ENCODE data around the gene TICAM1.

DNA sequence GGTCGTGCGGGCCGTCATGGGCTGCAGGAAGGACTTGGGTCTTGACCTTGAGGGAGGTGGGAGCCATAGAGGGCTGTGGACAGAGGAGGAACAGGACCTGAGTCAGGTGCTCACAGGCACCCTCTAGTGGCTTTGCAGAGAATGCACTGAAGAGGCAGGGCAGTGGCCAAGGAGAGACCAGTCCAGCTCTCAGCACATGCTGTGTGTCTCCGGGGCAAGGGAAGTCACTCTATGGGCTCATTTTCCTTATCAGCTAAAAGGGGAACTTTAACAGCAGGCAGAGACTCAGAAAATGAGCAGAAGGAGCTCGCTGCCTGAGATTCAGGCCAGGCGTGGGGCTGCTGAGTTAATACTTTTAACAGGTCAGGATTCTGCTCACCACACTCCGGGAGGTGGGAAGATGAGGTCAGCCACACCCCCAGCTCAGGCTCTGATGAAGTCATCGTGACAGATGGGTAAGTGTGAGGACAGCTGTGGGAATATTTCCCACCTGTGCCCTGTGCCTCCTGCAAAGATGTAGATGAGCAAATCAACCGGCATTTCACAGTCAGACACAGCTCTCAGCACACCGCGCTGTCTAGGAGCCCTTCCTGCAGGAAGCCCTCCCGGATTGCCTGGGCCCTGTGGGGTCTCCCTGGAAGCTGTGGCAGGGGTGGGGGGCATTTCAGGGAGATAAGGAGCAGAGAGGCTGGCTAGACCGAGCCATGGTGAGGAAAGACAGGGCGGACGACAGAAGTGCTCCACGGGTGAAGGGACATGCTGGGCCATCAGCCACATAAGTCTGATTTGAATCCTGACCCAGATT lies 5.8 kb upstream of the TNFAIP8L1 start:
- PRO-cap, 3 experiments = no peak in any of the 3 experiments
- RAMPAGE, long total RNA = no peak

DNA sequence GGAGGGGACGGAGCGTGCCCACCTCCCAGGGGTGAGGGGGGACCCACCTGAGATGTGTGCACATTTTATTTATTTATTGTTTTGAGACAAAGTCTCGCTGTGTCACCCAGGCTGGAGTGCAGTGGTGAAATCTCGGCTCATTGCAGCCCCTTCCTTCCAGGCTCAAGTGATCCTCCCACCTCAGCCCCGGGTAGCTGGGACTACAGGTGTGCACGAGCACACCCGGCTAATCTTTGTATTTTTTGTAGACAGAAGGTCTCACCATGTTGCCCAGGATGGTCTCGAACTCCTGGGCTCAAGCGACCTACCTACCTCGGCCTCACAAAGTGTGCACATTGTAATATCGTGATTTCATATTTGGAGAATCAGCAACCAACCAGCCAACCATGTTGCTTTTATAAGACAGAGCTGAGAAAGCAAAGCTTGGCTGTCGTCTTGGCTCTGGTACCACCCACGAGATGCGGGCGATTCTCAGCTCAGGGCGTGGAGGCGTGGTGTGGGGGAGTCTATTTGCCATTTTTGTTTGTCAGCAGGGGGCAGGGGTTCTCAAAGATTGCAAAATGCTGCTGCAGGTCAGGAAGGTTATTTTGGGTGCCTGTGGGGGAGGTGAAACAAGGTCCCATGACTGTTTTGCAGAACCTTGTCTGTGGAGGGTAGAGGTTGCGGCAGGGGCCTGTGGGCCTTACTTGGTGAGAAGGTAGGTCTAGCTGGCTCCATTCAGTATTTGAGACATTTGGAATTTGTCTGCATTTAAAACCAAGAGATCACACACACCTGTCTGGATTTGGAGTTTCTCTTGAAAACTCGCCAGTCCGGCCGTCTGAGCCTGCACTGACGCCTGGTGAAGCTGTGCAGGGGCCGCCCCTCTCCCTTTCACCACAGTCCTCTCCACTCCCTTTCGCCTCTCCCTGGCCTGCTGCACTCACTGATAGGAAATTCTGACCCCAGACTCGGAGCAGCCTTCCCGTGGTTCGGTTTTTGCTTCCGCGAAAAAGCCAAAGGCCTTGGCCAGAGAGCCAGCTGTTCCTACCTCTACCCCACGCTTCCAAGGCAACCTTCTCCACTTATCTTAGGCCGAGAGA lies 15.3 kb downstream of the TNFAIP8L1 start:
- PRO-cap, 3 experiments = no peak in any of the 3 experiments
- RAMPAGE, long total RNA = no peak

GRCh38 chr19:4657386-4657951 lies 12.7 kb downstream of the MYDGF start:
- PRO-cap, 3 experiments = no peak in any of the 3 experiments
- RAMPAGE, long total RNA = no peak

DNA sequence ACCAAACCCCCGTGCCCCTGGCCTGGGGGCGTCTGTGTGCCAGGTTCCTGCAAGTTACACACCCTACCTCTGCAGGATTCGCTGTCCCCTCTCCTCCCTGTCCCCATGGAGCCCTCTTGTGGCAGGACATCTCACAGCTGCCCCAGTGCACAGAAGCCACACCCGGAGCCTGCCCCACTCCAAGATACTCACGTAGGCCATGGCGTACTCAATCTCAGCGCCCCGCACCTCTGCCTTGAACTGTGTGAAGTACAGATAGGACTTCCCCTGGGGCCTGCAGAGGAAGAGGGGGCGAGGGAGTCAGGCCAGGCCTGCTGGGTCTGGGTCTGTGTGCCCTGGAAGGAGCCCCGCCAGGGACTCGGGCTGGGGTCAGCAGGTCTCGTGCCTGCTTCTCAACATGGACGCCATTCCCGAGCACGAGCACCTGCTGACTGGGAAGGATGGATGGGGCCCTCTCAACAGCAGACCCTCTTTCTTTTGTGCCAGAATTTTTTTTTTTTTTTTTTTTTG lies 9.6 kb downstream of the MYDGF start:
- PRO-cap, 3 experiments = no peak in any of the 3 experiments
- RAMPAGE, long total RNA = no peak

DNA sequence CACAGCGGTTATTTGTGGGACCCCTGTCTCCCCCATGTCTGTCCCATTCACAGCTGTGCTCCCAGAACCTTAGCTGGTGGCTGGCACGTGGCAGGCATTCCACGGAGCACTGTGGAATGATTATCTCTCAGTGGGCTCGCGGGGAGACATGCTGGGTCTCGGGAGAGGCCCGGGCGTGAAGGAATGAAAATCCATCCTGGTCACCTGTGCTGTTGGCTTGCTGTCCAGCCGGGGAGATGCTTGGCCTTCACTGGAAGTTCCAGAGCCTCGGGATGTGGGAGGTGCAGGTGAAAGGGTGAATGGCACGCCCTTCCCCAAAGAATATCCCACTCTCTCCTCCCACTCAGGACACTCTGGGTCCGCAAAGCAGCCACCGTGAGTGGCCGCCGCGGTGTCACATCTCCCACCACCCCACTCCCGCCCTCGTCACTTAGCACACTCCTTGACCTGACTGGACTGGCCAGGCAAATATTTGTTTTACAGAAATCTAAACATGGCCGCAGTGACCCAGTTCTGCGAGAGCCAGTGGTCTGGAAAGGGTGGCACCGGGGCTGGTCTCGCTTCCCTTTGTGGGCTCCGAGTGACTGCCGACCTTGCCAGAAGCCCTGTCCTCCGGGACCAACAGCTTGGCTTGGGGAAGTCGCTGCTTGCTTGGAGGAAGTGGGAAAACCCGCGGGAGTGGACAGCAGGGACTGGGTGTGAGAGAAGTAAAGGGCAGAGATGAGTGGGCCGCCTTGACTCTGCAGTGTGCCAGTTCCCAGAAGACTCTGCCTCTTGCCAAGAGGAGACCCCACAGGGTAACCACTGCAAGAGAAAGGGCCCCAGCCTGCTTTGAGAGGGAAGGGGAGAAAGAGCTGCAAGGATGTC lies 7.9 kb downstream of the DPP9 start:
- PRO-cap, 3 experiments = no peak in any of the 3 experiments
- RAMPAGE, long total RNA = no peak

DNA sequence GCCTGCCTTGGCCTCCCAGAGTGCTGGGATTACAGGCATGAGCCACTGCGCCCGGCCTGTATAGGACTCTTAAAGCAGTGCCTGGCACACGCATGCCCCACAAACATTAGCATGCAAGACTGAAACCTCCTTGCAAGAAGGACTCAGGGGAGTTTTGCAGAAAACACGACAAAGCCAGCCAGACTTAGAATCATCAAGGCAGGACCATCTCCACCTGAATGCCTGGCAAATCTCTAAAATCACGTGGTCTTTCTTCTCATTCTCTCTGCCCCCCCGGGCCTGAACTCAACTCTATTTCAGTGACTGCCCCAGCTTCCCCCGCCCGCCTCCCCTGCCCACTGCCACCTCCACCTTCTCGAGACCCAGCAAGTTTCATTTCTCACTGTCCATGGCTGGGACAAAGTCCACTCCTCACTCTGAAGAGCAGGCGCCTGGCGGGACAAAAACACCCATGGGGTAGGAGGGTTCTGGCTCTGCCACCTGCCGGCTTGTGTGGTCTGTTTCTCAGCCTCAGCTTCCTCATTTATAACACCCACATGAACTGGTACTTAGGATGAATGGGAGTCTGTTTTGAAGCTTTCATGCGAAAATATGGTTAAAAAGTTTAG lies 2.3 kb downstream of the TICAM1 start:
- PRO-cap, 3 experiments = no peak in any of the 3 experiments
- RAMPAGE, long total RNA = no peak

DNA sequence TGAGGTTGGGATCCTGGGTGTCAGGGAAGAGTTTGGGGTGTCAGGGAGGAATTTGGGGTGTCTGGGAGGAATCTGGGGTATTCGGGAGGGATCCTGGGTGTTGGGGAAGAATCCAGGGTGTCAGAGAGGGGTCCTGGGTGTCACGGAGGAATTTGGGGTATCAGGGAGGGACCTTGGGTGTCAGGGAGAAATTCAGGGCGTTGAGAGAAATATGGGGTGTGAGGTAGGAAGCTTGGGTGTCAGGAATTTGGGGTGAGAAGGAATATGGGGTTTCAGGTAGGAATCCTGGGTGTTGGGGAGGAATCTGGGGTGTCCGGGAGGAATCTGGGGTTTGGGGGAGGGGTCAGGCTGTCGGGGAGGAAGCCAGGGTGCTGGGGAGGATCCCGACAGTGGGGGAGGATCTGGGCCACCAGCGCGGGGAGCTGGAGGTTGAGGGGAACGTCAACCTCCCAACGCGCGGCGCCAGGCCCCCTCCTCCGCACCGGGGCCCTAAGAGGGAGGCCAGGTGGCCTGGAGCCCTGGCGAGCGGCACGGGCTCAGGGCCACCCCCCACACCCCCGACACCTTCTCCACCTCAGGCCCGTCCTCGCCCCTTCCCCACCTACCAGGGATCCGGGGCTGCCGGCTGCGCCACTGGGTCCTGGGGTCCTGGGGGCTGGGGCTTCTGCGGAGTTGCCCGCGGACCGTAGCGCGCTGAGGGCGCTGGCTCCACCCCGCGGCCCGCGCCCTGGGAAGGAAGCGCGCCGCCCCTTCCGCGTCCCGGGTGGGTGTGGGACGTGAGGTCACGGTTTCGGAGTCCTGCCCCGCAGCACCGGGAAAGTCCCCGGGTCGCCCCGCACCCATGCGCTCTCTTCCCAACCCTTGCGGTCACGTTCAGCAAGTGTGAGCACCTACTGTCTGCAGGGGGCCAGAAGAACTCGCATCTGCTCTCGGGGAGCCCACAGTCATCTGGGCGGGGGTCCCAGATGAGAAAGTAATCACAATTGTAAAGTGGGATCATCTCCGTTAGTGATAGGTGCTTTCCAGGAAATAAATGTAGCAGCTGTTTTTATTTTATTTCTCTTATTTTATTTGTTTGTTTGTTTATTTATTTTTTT lies at the start of gene TICAM1:
TICAM1 (minus strand) TSS at position 704 of the 1,097 bp plus-strand sequence.
- PRO-cap, 3 experiments = peak in 3 of 3 experiments; most common plus-strand start position 779 of the sequence (in 1); most common minus-strand start position 704 of the sequence (in 1)
- RAMPAGE, long total RNA = start-site peak on the minus strand centred at position 705 of the sequence, 26 bp wide, 12 and 5 reads in 2 replicates

DNA sequence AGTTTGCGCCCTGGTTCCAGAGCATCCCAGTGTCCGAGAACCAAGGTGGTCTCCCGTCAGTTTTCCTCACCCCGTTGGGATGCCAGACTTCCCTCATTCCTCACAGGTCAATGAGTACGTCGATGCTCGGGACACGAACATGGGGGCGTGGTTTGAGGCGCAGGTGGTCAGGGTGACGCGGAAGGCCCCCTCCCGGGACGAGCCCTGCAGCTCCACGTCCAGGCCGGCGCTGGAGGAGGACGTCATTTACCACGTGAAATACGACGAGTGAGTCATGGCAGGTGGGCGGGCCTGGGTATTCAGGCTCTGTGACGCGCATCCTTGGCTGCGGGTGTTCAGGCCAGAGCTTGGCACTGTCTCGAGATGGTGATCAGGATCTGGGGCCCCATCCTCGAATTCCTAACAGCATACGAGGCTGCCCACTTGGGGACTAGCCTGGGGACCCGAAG lies 21.3 kb downstream of the UHRF1 start:
- PRO-cap, 3 experiments = no peak in any of the 3 experiments
- RAMPAGE, long total RNA = no peak

DNA sequence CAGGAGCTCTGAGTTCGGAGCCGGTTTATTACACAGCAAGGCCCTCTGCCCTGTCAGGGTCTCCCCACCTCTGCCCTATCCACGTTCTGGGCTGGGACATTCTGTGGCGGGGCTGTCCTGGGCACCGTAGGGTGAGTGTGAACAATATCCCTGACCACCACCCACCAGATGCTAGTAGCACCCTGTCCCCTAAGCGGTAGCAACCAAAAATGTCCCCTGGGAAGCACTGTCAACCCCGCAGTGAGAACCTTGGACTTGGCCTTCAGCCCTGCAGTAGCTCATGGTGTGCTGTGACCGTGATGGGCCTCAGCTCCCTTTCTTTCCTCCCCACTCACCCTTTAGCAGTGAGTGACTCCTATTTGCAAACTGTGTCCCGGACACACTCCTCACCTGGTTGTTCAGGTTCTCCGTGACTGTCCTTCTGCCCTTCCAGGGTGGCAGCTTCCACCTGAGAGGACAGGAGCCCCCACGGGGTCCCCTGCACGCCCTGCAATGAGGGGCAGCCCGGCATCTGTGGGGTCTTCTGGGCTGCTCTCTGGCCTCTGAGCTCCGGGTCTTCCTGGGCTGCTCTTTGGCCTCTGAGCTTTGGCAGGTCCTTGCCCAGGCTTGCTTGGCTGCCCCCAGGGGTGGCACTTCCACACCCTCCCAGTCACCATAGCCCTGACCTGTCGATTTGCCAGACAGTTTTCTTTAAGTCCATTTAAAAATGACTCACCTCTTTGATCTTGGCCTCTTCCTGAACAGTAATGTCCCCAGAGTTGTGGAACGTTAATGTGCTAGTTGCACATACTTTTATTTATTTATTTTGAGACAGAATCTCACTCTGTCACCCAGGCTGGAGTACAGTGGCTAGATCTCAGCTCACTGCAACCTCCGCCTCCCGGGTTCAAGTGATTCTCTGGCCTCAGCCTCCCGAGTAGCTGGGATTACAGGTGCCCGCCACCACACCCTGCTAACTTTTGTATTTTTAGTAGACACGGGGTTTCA lies 3.8 kb downstream of the KDM4B start:
- PRO-cap, 3 experiments = no peak in any of the 3 experiments
- RAMPAGE, long total RNA = no peak

DNA sequence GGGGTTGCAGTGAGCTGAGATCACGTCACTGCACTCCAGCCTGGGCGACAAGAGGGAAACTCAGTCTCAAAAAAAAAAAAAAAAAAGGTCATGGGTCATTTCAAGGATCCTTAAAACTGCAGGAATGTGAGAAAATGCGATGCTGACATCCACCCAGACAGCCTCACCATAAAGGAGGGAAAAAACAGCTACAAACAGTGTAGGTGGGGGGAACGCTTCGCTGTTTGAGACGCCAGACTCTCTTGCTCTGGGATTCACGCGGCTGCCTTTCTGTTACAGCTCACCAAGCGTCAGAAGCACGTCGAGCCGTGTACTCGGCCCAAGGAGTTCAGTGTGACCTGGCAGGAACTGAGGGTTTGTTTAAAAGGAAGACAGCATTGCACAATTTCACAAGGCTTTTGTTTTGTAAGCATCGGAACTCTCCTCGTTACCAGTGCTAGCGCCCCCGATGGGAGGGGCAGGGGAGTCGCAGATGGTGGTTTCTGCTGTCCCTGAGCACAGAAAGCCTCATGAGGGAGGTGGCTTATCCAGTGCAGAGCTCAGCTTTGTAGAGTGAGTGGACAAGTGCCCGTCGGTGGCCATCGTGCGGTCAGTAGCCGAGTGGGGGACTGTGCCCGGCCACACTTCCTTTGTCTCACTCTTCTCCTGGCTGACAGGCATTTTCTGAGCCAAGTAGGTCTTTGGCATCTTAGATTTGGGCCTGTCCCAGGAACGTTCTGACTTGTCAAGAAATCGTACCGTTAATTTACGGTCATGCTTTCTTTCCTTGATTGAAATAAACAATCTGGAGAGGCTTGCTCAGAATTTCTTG lies 7.5 kb downstream of the KDM4B start:
- PRO-cap, 3 experiments = peak in 1 of 3 experiments; most common plus-strand start position 392 of the sequence (in 1); most common minus-strand start position 335 of the sequence (in 1)
- RAMPAGE, long total RNA = no peak

DNA sequence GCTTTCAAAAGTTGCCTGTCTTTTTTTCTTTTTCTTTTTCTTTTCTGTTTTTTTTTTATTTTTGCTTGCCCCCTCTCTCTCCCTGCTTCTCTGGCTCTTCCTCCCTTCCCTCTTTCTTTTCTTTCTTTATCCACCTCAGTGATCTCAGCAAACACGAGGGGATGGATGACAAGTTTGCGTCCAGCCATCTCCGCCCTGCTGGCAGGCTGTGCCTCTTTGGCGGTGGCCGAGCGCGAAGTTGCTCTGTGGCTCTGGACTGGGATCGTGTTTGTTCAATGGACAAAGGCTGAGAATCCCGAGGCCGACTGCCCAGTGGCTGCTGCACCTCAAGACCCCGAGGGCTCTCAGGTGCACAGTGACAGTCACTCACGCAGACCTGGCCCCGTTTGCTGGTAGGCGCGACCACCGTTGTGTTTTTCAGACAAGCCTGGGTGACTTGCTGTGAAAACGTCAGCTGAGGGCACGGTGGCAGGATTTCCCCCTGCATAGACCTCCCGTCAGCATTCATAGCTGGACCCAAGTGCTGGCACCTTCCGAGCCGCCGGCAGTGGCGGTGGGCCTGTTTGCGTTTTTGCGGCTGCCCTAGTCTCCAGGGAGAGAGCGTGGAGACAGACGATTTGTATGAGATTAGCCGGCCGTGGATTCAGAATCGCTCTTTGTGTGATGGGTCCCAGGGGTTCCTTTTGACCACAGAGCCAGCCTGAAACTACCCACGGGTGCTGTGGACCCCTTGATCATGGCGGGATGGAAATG lies 8.3 kb downstream of the KDM4B start:
- PRO-cap, 3 experiments = no peak in any of the 3 experiments
- RAMPAGE, long total RNA = no peak

DNA sequence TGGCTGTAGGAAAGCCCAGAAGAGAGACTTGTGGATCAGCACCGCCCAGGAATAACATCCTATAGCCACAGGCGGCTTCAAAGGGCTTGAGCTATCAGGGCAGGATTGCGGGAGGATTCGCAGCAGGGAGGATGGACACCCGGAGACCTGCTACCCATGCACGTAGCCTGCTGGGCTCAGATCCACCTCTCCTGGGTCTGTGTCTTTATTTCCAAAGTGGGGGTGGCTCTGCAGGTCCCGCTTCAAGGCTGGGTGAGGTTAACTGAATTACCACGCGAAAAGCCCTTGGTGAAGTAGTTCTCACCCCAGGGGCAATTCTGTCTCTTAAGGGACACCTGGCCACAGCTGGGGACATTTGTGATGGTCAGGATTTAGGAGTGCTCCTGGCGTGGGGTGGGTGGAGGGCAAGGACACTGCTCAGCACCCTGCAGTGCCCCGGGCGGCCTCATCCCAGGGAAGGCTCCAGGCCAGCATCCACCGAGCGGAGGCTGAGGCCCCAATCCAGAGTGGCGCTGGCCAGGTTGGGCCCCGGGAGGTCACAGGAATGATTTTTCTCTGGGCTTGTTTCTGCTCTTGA lies 14.9 kb downstream of the KDM4B start:
- PRO-cap, 3 experiments = no peak in any of the 3 experiments
- RAMPAGE, long total RNA = no peak

- PRO-cap, 3 experiments = peak in 1 of 3 experiments; most common plus-strand start chr19:5035369 (in 1); most common minus-strand start chr19:5035261 (in 1)
- RAMPAGE, long total RNA = no peak
Observed at GRCh38 chr19:5034754-5035624, 66.1 kb downstream of the KDM4B start.

GRCh38 chr19:5074655-5075440 lies 105.9 kb downstream of the KDM4B start:
- PRO-cap, 3 experiments = no peak in any of the 3 experiments
- RAMPAGE, long total RNA = no peak

GRCh38 chr19:5139163-5139876 lies 170.4 kb downstream of the KDM4B start:
- PRO-cap, 3 experiments = no peak in any of the 3 experiments
- RAMPAGE, long total RNA = no peak

GRCh38 chr19:5151340-5152180 lies 182.6 kb downstream of the KDM4B start:
- PRO-cap, 3 experiments = no peak in any of the 3 experiments
- RAMPAGE, long total RNA = no peak

- PRO-cap, 3 experiments = no peak in any of the 3 experiments
- RAMPAGE, long total RNA = no peak
Observed at GRCh38 chr19:5152930-5153379, 184.0 kb downstream of the KDM4B start.

DNA sequence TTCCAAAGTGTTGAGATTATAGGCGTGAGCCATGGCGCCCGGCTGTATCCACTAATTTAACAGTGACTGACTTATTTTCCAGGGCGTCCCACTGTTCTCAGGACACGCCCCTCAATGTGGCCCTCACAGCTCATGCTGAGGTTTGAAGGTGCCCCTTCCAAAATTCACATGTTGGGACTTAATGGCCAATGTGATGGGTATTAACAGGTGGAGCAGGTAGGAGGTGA lies 152.7 kb downstream of the PTPRS start:
- PRO-cap, 3 experiments = no peak in any of the 3 experiments
- RAMPAGE, long total RNA = no peak

GRCh38 chr19:5243722-5244363 lies 96.8 kb downstream of the PTPRS start:
- PRO-cap, 3 experiments = no peak in any of the 3 experiments
- RAMPAGE, long total RNA = no peak

DNA sequence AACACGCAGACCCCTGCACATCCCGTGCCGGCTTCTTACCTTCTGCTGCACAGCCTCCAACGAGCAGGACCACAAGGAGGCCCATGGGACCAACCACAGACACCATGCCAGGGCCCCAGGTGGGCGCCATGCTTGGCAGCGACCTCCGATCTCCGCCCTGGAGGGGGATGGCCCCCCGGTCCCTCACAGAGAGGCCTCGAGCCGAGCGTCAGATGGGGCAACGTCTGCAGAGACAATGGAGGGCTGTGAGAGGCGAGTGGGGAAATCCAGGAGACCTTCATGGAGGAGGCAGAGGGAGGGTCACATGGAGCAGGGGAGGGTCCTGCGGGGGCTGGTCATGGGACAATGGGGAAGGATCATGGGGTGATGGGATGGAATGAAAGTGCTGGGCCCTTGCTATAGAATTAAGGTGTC lies 54.6 kb downstream of the PTPRS start:
- PRO-cap, 3 experiments = no peak in any of the 3 experiments
- RAMPAGE, long total RNA = no peak

Data from cerebellum (tissue), 5 donors.